Epithelial cell of alveolus of lung (primary cell): Measurements from ENCODE around the gene MAP3K4.

DNA sequence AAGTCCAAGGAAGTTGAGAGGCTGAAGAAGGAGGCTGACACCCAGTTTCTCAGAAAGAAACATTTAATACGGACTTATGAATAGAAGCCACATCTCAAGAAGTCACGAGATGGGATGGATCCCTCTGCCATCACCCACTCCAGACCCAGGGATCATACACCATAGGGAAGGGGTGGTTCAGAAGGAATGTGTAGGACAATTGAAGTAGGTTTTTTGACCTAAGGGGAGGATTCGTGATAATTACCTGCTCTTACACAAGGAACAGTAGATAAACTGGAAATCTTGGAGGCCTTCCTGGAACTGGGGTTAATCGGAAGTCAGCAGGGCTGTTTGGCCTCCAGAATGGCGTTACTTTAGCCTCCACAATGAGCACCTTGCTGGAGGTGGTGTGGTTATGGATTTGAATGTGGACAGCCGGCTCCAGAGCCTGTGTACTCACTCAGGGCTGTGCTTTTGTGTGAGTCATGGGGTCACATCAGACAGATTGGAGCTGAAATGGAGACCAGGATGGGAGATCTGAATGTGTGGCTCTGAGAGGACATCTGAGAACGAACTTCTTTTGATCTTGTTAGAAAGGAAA lies 30.2 kb downstream of the IGF2R start:
- RAMPAGE, long total RNA: no peak
- RRBS: no CpG with 5 or more reads among the region's 7 CpGs

- RAMPAGE, long total RNA: no peak
- RRBS: 90% methylated on average over 3 of the region's 16 CpGs
Measured at GRCh38 chr6:160004006-160004774, 35.3 kb downstream of the IGF2R start.

DNA sequence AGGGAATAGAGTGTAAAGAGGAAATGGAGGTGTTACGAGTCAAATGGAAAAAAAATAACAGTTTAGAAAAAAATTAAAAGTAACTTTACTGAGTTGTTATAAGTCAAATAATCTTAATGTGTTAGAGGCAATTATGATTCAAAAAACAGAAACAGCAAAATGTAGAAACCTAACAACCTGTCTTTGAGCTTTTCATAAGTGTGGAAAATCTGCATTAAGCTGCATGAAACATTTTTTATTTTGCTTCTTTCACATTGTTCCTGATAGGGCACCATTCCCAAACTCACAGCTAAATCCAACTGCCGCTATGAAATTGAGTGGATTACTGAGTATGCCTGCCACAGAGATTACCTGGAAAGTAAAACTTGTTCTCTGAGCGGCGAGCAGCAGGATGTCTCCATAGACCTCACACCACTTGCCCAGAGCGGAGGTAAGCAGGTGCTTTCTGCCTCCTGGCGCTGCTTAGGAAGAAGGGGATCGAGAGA lies 63.4 kb downstream of the IGF2R start:
- RAMPAGE, long total RNA: no peak
- RRBS: no CpG with 5 or more reads among the region's 7 CpGs

GRCh38 chr6:160050225-160051014 lies 71.2 kb upstream of the SLC22A1 start:
- RAMPAGE, long total RNA: no peak
- RRBS: no CpG with 5 or more reads among the region's 19 CpGs

DNA sequence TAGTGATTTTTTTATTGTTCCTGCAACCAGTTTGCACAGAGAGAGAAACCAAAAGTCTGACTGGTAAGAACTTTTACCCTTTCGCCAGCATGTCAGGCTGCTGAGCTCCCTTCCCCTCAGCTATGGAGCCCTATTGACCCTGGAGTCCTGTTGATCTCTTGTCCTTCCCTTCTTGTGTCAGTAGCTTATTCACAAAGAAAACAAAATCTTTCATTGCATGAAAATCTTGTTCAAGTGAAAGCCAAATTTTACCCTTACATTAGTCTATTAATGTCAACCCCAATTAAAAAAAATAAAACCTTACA lies 1.5 kb upstream of the SLC22A1 start:
- RAMPAGE, long total RNA: no peak
- RRBS: no CpG with 5 or more reads among the region's 1 CpG

- RAMPAGE, long total RNA: no peak
- RRBS: no CpG with 5 or more reads among the region's 5 CpGs
Measured at GRCh38 chr6:160141140-160141849, 19.7 kb downstream of the SLC22A1 start.

DNA sequence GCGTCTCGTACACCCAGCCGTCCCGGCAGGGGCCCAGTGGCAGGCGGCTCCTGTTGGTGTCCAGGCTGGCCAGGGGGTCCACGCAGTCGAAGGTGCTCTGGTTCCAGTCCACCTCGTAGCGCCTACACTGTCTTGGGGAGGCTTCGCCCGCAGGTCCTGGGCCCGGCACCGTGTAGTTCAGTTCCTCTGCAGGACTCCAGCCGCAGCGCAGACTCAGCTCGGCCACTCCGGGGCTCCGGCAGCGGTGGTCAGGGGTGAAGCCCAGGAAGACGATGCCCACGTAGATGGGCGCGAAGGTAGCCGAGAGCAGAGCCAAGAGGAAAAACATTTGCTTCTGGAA lies 284 bp downstream of the SLC22A2 start:
- RAMPAGE, long total RNA: no peak
- RRBS: 93% methylated on average over 6 of the region's 24 CpGs

- RAMPAGE, long total RNA: no peak
- RRBS: no CpG with 5 or more reads among the region's 3 CpGs
Measured at GRCh38 chr6:160431430-160431890, 83.3 kb downstream of the SLC22A3 start.

DNA sequence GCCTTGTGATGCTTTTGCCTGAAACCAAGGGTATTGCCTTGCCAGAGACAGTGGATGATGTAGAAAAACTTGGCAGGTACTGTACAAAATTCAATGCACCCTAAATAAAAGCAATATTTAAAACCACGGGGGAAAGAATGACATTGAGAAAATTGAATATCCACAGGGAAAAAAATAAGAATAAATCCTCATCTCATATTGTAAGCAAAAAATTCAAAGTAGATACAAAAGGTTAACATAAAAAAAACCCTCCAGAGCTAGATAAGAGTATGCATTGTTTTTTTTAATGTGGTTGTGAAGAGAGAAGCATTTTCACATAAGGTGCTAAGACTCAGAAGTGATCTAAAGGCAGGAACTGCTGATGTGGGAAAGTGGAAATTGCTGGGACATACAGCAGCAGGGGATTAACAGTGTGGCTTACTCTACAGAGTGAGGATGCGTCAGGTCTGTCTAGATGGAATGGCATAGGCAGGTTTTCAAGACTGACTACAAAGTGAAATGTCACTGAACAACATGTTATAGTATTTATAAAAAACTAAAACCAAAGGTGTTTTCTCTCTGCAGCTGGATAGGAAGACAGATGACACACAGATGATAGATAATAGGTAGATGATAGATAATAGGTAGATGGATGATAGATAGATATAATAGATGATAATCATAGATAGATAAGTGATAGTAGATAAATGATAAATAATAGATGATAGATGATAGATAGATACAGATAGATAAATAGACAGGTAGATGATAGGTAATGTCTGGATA lies 99.7 kb downstream of the SLC22A3 start:
- RAMPAGE, long total RNA: no peak
- RRBS: no CpG with 5 or more reads among the region's 2 CpGs

DNA sequence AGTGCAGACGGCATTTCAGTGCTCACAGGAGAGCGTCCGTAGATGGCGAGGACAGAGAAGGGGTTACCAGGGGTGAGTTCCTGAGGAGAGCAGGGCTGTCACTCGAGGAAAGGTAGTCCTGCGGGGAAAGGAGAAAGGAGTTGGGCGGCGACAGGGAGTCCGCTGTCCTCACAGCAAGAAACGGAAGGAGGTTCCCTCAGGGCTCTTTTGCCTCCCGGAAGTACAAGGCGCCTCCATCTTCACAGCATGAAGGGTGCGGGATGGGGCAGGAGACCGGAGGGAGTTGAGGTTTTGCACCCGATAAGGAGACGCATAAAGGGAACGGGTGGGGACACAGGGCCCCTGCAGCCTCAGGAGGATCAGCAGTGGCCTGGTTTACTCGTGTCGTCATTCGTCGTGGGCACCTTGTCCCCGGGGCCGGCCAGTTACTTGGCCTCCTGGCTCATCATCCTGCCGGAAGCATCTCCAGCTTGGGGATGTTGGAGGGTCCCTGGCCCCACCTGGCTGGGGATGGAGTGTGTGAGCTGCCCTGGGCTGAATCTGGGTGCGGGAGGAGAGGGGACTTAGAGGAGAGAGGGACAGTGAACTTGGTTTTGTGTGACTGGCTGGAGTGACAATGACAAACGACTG lies 65.4 kb upstream of the MAP3K4 start:
- RAMPAGE, long total RNA: no peak
- RRBS: 94% methylated on average over 4 of the region's 26 CpGs

DNA sequence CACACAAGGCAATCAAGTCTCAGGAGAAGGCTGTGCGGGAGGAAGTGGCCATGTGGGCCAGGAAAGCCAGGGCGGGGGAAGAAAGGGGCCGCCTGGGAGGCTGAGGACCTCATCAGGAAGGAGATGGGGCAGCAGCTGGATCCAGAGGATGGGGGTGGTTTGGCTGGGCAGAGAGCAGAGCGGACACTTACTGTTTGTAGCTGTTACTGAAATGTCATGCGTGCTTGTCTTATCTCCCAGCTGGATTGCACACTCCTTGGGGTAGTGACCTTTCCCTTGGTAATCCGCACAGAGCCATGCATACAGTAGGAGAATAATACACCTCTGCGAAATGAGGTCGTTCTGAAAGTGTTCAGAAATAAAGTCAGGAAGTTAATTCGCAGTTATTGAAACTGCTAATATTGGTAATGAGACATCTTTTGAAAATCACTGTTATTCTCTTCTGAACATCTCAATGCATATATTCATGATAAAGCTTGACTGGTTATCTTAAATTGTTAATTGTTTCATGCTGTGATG lies 18.2 kb upstream of the MAP3K4 start:
- RAMPAGE, long total RNA: no peak
- RRBS: no CpG with 5 or more reads among the region's 9 CpGs

DNA sequence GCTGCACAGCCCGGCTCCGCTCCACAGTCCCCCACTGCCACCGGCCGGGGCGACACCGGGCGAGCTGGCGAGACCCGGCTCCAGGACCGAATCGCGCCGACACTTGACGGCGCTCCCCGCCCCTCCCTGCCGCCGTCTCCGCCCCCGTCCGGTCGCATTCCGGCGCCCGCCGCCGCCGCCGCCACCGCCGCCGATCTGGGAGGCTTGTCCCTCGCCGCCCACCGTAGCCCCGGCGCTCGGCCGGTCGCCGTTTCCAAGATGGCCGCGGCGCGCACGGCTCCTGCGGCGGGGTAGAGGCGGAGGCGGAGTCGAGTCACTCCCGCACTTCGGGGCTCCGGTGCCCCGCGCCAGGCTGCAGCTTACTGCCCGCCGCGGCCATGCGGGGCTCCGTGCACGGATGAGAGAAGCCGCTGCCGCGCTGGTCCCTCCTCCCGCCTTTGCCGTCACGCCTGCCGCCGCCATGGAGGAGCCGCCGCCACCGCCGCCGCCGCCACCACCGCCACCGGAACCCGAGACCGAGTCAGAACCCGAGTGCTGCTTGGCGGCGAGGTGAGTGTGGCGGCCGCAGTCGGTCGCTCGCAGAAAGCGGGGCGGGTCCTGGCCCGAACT lies at the start of gene MAP3K4:
Gene MAP3K4, plus strand, starts transcription at position 235 of the 609 bp plus-strand sequence.
- RAMPAGE, long total RNA: no peak
- RRBS: under 1% methylated on average over 39 of the region's 91 CpGs

- RAMPAGE, long total RNA: no peak
- RRBS: no CpG with 5 or more reads among the region's 9 CpGs
Measured at GRCh38 chr6:160995967-160996783, 4.6 kb downstream of the MAP3K4 start.

DNA sequence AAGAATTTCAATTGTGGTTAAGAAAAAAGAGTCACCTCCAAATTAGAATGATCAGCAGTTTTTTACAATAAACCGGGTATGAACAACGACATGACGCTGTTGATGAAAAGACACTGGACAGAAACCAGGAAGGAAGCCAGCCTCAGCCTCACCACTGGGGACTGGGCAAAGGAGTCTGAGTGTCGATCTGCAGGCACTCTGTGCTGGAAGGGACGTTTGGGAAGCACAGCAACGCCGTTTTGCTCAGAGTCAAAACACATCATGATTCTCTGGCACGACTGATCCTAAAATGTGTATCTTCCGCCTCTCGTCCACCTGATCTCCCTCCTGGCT lies 69.0 kb downstream of the AGPAT4 start:
- RAMPAGE, long total RNA: no peak
- RRBS: no CpG with 5 or more reads among the region's 10 CpGs

DNA sequence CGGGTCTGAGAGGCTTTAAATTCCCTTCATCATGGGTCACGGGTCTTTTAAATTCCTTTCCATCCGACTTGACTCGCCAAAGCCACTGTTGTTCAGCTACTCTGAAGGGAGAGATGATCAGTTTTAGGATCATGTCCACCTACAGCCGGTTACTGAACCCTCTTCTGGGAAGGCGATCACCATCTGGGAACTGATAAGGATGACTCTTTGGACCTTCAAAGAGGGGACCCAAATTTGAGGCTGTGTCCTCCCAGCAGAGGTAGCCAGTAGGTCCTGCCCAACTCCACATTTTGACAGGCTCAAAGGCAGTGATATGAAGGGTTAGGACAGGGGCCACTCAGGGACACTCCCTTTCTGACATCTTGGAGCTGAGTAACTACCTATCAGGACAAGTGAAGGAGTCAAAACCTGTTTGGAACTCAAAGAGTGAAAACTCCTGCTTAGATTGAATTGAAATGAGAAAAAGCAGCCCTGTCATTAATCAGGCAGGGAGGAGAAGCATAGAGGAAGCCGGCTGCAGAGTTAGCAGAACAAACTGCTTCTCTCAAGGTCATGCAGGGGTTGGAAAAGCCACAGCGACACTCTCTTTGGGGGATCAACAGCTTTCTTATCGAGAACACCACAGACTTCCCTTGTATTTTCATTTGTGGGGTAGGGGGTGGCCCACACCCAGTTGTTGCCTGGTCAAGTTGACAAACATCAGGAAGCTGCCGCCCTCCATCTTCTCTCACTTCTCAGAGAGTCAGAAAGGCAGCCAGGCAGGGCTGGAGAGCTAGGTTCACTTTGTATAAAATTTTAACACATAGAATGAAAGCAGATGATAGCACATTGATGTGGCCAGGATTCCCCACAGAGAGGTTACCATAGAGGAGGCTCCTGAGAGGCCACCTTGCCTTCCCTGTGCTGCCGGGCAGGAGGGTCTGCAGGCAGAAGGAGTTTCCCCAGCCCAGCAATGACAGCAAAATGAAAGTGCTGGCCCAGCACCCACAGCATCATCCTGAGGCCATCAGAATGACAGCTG lies 47.7 kb downstream of the AGPAT4 start:
- RAMPAGE, long total RNA: no peak
- RRBS: no CpG with 5 or more reads among the region's 11 CpGs

DNA sequence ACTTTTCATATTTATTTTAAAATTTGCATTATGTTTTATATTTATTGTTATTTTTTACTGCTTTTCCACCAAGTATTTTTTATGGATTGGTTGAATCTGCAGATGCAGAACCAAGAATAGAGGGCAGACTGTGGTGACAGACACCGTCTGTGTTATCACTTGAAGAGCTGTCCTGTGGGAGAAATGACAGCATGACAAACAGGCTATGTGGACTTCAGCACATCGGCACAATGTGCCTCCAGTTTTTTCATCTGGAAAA lies 493.0 kb downstream of the PRKN start:
- RAMPAGE, long total RNA: no peak
- RRBS: no CpG with 5 or more reads among the region's 2 CpGs

- RAMPAGE, long total RNA: no peak
- RRBS: no CpG with 5 or more reads among the region's 2 CpGs
Measured at GRCh38 chr6:162681279-162681966, 46.1 kb downstream of the PRKN start.

DNA sequence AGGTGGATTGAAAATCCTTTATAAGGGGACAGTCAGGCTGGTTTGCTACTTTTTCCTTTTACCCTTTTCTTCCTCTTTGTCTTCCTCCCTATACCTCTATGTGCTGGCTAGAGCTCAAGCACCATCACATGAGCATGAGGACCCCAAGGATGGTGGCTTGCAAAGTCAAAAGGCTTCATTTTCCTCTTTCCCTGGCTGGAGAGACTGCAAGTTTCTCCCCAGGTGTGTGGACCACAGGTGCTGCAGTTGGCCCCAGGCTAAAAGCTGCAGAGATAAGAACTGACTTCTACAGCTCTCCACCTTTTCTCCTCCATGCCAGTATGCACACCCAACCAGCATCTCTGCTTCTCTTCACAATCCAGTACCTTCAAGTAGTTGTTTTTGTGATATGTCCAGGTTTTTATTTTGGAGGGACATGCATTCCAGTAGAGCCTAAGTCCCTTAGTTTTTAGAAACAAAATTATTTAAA lies 29.2 kb downstream of the PRKN start:
- RAMPAGE, long total RNA: no peak

GRCh38 chr6:162899331-162899739 lies 171.6 kb downstream of the PACRG start:
- RAMPAGE, long total RNA: no peak
- RRBS: 70% methylated on average over 3 of the region's 9 CpGs

DNA sequence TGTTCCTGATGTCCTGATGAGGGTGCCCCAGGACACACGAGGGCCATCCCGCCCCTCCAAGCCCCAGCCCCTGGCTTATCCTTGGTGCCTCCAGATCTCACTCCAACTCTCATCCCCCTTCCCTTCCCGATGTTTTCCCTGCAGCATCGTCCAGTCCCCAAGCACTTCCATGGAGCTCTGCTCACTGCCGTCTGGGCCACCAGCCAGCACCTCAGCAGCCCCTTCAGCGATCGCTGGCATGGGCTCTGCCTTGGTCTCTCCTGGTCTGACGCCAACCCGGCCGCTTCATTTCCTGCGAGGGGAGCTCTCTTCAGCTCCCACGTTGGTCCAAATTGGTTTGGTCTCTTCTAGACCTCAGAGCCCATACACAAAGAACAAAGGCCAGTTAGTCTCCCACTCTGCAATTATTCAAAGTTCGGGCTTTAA lies 154.5 kb upstream of the QKI start:
- RAMPAGE, long total RNA: no peak
- RRBS: no CpG with 5 or more reads among the region's 13 CpGs